Skeletal muscle satellite cell (primary cell): Measurements from ENCODE around the gene IL9R.

DNA sequence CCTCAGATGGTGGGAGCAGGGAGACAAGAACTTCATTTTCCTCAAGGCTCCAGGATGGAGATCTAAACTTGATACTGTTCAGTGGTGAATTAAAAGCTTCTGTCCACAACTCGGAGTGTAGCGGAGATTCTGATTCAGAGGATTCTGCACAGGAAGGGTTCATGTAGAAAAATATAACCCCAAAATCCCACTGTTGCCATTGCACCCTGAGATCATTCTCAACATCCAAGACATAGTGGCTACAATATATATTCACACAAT lies 30.4 kb upstream of the IL9R start:
- CAGE, long polyA plus RNA, result no peak

DNA sequence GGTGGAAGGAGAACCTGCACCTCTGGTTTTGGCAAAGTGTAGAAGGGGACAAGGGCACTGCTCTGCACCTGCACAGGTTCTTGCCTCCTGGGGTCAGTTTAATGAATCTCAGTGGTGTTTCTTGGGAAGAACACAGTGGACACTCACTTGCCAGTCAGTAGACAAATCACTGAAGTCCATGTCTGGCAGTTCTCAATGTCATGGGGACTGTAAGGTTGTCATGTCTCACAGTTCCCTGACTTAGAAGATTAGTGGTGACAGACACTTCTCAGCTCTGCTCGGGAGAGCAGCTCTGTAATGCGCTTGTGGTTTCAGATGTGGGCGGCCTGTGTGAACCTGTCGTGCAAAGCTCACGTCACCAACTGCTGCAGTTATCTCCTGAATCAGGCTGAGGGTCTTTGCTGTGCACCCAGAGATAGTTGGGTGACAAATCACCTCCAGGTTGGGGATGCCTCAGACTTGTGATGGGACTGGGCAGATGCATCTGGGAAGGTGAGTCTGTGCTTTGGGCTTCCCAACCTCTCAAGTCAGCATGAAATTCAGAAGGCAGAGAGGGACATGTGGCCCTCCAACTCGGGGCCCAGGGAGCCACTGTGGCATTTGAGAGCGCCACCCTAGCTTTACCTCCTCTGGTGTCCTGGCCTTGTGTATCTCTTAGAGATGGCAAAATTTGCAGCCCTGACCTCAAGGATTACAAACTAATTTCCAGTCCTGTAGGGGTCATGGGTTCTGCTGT lies at the start of gene IL9R:
TSS of gene IL9R (plus strand) at position 401 of the 736 bp plus-strand sequence.
- CAGE, long polyA plus RNA, result no peak

- CAGE, long polyA plus RNA, result no peak
Observed at GRCh38 chrX:156029236-156029577, 31.7 kb downstream of the IL9R start.